ENCODE measurements around a stretch of chr15.

DNA sequence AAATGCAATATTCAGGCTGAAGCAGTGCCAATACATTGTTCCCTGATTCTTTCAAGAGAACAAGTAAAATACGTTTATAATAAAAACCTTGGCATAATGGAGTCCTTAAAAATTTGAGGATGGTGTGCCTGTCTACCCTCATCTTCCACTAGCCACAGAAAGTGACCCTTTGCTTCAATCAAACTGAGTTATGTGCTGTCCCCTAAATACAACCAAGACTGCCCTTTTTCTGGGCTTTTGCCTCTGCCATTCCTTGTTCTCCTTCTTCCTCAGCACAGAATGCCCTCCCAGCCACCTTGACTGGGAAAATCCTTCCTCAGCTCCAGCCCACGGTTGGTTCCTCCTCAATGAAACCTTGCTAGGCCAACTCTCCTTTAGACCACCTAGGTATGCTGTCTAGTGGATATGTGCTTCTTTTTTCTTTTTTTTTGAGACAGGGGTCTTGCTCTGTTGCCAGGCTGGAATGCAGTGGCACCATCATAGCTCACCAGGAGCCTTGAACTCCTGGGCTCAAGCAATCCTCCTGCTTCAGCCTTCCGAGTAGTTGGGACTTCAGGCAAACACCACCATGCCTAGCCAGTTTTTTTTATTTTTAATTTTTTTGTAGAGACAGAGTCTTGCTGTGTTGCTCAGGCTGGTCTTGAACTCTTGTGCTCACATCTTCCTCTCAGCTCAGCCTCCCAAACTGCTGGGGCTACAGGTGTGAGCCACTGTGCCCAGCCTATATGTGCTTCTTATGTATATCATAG lies 48.9 kb upstream of the ICE2 start:
- RRBS: no CpG with 5 or more reads among the region's 3 CpGs

GRCh38 chr15:60576035-60576476 lies 97.1 kb upstream of the ICE2 start:
- RRBS: no CpG with 5 or more reads among the region's 2 CpGs

- RRBS: no CpG with 5 or more reads among the region's 1 CpG
These were observed 133.7 kb upstream of the ICE2 start for GRCh38 chr15:60612743-60613036.

DNA sequence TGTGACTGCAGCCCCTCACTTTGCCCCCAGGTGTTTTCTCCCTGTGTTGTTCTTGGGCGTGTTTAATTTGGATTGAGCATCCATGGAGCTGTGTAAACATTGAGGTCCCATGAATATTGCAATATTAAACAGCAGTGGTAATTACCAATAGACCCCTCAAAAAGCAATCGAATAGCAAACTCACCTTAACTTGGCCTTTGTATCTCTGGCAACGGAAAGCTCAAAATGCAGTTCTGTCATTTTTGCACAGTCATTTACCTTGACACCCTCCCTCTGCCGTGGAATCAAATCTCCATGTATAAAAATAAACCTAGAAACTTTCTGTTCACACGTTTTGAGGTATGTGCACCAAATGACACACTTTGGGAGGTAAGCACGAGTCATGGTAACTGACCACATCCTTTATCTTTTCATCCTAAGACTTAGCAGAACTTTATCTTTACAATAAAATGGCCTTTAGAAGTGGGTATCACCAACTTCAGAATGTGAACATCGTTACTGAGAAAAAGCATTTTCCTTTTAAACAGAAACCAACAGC lies 170.8 kb upstream of the ICE2 start:
- RRBS: no CpG with 5 or more reads among the region's 7 CpGs

- RRBS: no CpG with 5 or more reads among the region's 8 CpGs
These were observed 188.3 kb upstream of the ICE2 start for GRCh38 chr15:60667244-60667732.

DNA sequence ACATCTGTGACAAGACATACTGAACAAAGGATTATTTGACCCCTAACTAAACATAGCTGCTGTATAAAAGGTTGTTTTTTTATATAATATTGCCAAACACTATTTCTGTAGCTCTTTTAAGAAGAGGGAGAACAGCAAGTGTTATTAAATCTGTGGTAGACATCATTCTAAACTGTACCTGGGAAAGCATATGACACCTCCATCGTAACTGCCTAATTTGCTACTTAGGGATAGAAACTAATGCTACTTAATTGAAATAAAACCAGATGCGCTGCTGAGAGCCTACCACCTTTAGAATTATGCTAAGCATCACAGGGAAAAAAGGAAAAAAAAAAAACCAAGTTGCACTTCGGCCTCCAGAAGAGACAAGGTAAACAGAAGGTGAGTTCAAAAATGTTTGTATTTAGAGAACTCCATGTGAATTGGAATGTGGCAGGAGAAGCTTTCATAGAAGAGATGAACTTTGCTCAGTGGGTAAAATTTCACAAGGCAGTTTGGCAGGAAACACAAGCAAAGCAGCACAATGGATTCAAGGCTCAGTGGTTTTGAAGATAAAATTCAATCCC lies 256.4 kb upstream of the ICE2 start:
- RRBS: no CpG with 5 or more reads among the region's 3 CpGs

DNA sequence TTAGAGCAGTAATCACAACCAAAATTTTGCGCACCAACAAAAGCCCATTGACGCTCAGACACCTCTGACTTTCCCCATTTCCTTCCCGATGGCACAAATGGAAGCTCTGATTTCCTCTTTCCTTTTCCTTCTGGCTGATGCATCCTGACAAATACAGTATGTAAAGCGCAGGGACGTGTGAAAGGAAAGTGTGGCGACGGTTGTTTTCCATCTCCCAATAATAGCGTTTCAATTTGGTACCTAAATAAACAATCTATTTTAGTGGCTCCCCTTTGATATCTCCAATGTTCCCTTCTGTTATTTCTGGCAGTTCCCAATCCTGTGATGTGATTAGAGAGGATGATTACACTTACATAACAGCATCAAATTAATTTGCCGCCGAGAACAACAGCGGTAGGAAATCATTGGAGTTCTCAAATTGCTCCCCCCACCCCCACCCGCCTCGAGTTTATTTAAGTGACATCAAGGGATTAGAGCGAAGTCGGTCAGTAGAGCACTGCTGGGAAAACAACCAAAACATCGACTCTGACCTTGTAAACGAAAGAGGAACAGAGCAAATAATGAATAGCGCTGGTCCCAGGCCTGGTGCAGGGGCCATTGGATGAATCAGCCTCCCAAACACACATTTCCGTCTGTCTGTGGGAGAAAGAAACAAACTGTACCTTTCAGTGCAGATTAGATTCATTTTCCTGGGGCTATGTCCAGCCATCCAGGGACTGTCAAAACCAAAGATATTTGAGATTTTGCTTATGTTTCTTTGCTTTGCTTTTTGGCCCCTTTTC lies 273.4 kb upstream of the ICE2 start:
- RRBS: no CpG with 5 or more reads among the region's 19 CpGs

- RRBS: no CpG with 5 or more reads among the region's 20 CpGs
These were observed 361.9 kb upstream of the ICE2 start for GRCh38 chr15:60840560-60841520.

DNA sequence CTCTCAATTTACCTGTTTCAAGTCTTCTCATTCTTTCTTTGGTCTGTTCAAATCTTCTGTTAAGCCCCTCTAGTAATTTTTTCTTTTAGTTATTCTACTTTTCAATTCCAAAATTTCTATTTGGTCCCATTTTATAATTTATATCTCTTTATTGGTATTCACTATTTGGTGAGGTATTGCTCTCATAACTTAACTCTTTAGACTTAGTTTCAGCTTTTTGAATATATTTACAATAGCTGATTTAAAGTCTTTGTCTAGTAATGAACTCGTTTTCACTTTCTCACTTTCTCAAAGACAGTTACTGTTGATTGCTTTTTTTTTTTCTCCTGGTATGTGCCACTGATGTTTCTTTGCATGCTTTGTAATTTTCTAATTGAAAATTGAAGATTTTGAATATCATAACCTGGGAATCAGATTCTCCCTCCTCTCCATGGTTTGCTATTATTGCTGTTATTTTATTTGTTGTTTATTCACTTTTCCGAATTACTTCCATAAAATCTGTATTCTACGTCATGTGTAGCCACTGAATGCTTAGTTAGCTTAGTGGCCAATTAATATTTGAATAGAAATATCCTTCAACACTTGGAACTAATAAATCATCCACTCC lies 247.5 kb downstream of the RORA start:
- RRBS: no CpG with 5 or more reads among the region's 3 CpGs

- RRBS: no CpG with 5 or more reads among the region's 4 CpGs
These were observed 45.2 kb downstream of the RORA start for GRCh38 chr15:61183757-61184460.

DNA sequence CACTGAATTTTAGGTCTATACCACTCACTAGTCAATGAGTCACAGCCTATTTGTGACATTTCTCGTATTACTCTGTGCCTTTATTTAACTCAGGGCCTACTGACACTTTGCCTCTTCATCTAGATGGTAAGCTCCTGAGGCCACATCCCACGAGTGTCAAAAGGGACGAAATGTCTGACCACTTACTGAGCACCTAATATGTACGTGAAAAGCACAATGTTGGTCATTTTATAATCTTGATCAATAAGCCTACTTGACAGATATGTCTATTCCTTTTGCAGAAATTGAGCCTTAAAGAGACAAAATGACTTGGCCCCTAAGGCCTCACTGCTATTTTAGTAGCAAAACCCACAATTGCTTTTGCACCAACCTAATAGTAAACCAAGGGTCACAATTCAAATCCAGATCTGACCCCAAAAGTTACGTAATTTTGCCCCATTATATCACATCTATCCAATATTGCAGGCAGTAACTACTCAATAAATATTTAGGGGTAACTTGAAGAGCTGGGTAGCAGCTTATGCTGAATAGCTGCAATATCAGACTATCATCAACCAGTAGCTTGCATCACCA lies 33.3 kb downstream of the RORA start:
- RRBS: no CpG with 5 or more reads among the region's 5 CpGs

DNA sequence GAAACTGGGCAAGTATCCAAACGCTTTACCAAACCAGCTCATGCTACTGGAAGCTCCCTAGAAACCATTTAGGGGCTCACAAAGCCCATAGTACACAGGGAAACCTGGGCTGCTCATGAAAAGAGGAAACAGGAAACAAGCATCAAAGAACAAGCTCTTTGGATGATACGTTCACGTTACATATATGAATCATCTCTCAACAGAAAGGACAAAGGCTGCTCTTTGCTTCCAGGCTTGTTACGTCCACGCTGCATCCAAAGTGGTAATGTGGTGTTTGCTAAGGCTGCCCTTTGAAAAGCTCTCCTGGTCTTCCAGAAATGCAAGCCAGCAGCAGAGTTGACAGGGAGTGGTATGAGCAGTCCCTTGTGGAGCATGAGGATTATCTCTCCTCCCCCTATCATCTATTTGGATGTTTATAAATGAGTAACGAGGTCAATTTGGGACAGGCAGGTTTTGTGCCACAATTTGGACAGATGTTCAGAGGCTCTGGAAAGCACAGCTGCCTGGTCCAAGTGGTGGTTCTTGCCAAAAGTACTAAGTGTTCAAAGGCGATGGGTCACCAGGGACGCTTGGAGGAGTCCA lies 98.0 kb upstream of the RORA start:
- RRBS: no CpG with 5 or more reads among the region's 8 CpGs

DNA sequence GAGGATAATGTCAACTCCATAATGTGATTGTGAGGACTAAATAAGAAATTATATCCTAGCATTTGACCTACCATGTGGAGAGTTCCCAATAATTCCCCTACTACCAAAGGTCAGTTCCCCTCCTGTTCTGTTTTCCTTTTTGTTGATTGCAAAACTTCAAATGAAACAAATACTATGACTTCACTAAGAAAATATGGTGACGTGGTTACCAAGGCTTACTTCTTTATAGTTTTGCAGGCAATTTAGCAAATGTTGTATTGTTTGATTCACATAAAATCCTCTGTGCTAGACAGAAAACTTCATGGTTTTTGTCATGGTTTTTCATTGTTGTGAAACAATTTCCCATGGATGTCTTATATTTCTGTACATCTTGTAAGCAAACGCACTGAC lies 153.9 kb upstream of the RORA start:
- RRBS: no CpG with 5 or more reads among the region's 2 CpGs

DNA sequence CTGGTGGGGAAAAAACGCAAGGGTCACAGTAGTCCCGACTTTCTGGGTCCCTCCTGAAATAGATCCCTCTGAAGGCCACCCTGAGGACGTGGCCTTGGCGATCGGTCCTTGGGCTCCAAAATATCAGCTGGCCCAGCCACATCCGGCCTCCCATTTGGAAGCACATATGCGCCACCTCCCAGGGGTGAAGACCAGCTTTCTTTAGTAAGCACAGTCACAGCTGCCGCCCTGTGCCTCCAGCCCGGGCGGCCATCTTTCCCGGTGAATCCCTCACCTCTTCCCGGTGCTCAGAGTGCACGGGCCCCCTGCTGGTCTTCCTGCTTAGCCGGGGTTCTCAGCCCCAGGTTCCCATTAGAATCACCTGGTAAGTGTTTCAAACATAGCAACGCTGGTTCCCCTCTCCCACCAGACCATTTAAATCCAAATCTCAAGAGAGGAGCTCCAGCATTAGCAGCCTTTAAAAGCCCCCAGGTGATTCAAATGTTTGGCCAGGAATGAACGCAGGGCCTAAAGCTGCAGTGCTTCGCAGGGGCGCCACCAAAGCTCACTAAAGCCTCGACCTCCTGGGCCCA lies 232.2 kb downstream of the VPS13C start:
- RRBS: 61% methylated on average over 7 of the region's 19 CpGs

DNA sequence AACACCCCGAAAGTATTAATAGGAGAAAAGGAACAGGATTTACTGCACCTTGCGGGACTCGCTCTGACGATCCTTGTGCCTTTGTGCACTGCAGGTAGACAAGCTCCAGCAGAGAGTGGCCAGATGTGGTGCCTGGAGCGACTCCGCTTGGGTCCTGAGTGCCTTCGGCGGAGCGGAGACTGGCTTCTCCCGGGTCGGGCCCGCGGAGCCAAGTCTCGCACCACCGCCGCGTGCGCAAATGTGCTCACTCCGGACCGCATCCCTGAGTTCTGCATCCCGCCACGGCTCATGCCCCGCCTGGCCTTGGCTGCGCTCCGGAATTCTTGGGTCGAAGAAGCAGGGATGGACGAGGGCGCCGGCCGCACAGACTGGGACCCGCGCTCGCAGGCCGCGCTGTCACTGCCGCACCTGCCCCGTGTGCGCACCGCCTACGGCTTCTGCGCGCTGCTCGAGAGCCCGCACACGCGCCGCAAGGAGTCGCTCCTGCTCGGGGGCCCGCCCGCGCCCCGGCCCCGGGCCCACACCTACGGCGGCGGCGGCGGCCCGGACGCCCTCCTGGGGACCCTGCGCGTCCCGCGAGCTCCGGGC lies 808 bp downstream of the C2CD4A start:
- RRBS: 3% methylated on average over 21 of the region's 66 CpGs

DNA sequence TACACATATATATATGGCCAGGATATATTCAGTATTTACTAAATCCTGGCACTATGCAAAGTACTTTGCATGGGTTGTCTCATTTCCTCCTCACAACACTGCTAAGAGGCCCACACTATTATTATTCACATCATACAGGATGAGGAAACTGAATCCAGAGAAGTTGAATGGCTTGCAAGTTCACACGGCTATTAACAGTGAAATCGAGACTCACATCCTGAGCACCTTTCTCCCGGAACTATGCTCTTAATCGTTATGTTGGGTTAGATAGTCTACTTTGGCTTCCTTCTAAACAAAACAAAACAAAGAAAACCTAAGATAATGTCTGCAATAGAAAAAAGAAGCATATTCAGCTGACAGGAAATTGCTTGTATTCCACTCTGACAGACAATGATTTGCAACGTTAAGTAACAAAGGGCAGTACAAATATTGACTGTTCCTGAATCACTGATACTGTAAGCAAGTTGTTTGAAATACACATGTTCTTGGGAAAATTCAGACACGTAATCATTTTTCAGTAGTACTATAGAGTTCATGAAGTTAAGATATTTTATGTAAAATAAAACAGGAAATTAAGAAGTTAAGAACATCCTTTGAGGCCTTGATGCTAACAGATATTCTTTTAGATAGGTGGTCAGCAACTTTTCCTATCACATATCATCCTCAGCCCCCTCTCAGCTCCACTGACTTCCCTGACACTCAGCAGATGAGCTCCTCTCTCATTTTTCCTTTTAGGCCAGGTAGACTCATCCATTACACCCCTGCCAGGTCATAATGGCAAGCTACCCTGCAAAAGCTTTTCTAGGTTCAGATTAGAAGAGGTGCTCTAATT lies 40.7 kb downstream of the C2CD4B start:
- RRBS: no CpG with 5 or more reads among the region's 6 CpGs

DNA sequence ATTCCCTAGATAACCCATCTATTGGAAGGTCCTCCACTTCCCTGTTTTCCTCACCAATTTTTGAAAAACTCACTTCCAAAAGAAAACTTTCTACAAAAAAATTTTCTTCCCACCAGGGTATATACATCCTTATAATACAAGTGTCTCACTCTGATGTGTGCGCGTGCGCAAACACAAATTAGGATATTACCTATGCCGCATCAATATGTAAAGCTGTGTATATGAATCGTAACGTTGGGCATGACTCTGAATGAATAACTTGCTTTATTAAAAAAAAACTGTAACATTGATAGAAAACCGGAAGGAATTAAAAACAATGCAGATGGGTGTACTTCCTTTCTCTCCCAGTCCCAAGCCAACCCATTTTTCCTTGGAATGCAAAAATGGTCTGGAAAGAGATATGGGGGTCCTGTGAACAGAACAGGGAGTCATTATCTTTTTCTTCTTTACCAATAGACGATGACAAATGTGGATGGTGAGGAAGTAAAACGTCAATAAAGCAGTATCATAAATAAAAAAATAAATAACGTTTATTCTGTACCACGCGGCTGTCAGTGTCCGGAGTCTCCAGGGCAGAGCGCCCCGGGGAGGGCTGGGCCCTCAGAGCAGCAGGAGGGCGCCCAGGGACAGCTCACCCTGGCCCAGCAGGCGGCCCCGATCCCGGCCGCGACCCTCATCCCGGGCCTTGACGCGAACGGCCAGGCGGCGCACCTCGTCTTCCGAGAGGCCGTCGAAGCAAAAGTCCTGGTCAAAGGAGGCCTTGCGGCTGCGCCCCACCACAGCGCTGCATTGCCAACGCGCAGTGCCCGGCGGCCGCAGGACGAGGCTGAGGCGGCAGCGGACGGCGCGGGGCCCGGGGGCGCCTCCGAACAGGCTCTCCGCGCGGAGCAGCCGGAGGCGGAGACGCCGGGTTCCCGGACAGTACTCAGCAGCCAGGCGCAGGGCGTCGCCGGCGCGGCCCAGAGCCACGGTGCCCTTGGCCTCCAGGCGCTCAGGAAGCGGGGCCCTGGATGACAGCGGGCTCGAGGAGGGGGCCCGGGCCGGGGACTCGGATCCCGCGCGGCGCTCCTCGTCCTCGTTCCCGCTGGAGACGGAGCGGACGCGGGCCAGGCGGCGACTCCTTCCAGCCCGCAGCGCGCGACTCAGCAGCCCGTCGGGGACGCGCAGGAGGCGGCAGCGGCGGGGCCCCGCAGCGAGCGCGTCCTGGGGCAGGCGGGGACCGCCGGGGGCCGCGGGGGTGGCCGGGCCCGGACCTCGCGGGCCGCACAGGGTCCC lies 1.4 kb downstream of the C2CD4B start:
- RRBS: 3% methylated on average over 14 of the region's 108 CpGs

GRCh38 chr15:62470040-62470833 lies 79.9 kb downstream of the TLN2 start:
- RRBS: no CpG with 5 or more reads among the region's 8 CpGs

- RRBS: no CpG with 5 or more reads among the region's 9 CpGs
These were observed 176.9 kb downstream of the TLN2 start for GRCh38 chr15:62567234-62567706.

Data from AG04449 (cell line).